A549 (cell line): ENCODE measurements around the genes STAMBPL1, ACTA2 and IFIT5.

- PRO-cap: no peak
CAGE:
- cytosol, long polyA plus RNA: no peak
- long polyA plus RNA: no peak
- nucleus, long polyA plus RNA: no peak
Observed at GRCh38 chr10:88080049-88080582, 216.7 kb downstream of the PTEN start.

- PRO-cap: no peak
CAGE:
- cytosol, long polyA plus RNA: no peak
- long polyA plus RNA: no peak
- nucleus, long polyA plus RNA: no peak
Observed at GRCh38 chr10:88082737-88083229, 219.4 kb downstream of the PTEN start.

GRCh38 chr10:88097373-88098144 lies 234.1 kb downstream of the PTEN start:
- PRO-cap: no peak
CAGE:
- cytosol, long polyA plus RNA: no peak
- long polyA plus RNA: no peak
- nucleus, long polyA plus RNA: no peak

- PRO-cap: no peak
CAGE:
- cytosol, long polyA plus RNA: no peak
- long polyA plus RNA: no peak
- nucleus, long polyA plus RNA: no peak
Observed at GRCh38 chr10:88131608-88132474, 268.4 kb downstream of the PTEN start.

GRCh38 chr10:88379591-88379970 lies 203.5 kb downstream of the RNLS start:
- PRO-cap: no peak
CAGE:
- cytosol, long polyA plus RNA: no peak
- long polyA plus RNA: no peak
- nucleus, long polyA plus RNA: no peak

GRCh38 chr10:88386931-88387603 lies 196.1 kb downstream of the RNLS start:
- PRO-cap: no peak
CAGE:
- cytosol, long polyA plus RNA: no peak
- long polyA plus RNA: no peak
- nucleus, long polyA plus RNA: no peak

DNA sequence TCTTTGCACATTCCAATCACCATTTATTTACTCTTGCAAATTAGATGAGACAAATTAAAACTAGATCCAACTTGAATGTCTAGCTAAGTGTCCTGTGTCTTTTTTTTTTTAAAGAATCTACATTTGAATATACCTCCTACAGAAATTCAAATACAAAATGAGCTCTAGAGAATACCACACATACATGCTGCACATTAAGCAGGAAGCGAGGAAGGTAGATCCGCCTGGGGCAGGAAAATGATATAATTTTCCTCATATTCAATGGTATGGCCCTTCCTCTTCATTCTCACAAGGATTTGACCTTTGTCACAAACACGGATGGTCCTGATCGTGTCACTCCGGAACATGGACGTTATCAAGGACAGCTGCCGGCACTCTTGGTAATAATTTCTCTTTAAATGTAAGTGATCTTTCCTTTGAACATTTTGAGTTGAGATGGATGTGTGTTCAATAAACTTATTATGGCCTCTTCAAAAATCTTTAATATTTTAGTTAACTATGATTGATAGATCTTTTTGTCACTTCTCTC lies 2.7 kb upstream of the LIPN start:
- PRO-cap: no peak
CAGE:
- cytosol, long polyA plus RNA: no peak
- long polyA plus RNA: no peak
- nucleus, long polyA plus RNA: no peak

DNA sequence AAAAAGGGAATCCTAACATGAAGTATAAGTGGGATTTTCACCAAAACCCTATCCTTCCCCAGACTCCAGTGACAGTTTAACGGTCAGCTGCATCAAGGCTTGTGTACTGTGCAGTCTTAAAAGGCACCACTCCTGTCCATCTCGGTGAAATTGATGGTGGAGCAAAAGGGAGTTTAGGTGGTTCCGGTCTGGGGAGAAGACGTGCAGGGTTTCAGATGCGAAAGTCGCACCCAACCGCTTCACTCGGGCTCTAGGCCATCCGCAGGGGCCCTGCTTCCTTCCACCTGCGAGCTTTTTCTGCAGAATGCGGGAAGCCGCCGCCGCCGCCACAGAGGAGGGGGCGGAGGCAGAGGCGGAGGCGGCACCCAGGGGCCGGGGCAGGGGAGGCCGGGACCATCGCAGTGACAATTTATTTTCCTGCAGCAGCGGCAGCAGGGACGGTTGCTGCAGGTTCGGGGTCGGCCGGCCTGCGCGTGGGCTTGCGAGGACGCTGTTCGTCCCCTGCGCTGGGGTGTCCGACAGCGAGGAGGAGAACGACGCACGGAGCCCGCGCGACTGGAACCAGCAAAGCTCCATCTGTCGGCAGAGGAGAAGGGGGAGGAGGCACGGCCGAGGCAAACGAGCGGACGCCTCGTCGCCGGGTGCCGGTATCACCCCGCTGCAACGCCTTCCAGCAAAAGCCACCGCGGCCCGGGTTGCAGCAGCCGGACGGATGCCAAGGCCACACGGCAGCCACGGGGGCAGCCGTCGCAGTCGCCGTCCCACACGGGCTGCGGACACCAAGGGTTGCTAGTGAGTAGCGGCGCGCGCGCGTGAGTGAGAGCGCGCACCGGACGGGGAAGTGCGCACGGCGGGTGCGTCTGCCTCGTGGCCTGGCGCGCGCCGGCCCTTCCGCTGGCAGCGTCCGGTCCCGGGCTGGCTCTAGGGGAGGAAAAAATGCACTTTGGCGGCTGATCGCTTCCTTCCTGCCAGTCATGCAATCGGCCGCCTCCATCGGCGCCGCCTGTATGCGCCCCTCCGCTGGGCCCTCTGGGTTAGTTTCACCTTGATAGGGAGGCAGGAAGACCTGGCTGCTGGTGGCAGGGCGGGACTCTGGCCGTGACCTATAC lies at the start of gene STAMBPL1:
TSS of gene STAMBPL1 (plus strand) at position 399 of the 1,109 bp plus-strand sequence.
- PRO-cap: no peak
CAGE:
- cytosol, long polyA plus RNA: start-site peak on the plus strand centred at position 393 of the sequence, 96 bp wide, 165 and 334 reads in 2 replicates; start-site peak on the plus strand centred at position 620 of the sequence, 72 bp wide, 189 and 258 reads in 2 replicates
- long polyA plus RNA: no peak
- nucleus, long polyA plus RNA: no peak

GRCh38 chr10:88912260-88912792 lies 32.3 kb downstream of the STAMBPL1 start:
- PRO-cap: no peak
CAGE:
- cytosol, long polyA plus RNA: no peak
- long polyA plus RNA: no peak
- nucleus, long polyA plus RNA: no peak

DNA sequence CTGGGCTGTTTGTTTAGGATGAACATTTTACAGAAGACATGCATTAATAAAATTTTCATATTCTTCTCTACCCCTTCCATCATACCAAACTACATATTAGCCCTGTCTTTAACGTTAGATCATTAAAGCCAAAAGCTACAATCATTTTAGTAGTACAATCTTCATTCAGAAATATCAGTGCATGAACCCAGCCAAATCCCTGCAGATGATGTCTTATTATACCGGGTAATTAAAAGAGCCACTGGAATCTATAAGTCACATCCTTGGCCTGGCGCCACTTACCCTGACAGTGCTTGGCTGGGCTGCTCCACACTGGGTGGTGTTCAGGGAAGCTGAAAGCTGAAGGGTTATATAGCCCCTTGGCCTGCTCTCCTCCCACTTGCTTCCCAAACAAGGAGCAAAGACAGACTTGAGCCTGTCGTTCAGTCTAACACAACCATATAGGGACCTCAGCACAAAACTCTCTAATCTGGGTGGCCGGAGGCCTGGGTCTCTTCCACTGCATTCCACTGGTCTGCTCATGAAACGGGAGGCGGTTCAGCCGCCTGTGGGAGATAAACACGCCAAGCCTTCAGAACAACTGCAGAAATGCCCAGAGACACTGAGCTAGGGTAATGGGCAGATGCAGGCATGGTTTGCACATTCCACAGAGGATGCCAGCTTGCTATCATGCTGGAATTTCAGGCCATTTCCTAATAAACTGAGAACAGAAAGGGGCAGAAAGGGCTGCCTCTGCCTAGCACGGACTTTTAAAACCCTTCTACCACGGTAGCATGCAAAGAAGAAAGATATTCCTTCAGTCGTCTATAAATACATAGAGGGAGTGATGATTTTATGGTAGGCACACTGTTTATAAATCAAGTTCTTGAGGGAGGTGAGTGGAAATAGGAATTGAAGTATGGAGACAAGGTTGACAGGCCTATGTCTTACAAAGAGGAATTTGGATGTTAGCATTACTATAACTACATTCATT lies at the start of gene ACTA2:
TSS of gene ACTA2 (minus strand) at position 325 of the 973 bp plus-strand sequence.
- PRO-cap: no peak
CAGE:
- cytosol, long polyA plus RNA: no peak
- long polyA plus RNA: no peak
- nucleus, long polyA plus RNA: no peak

GRCh38 chr10:88971538-88972159 lies 18.9 kb upstream of the FAS start:
- PRO-cap: no peak
CAGE:
- cytosol, long polyA plus RNA: no peak
- long polyA plus RNA: no peak
- nucleus, long polyA plus RNA: no peak

DNA sequence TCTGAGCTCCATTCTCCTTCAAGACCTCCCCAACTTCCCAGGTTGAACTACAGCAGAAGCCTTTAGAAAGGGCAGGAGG lies 427 bp upstream of the FAS start:
- PRO-cap: no peak
CAGE:
- cytosol, long polyA plus RNA: no peak
- long polyA plus RNA: no peak
- nucleus, long polyA plus RNA: no peak

DNA sequence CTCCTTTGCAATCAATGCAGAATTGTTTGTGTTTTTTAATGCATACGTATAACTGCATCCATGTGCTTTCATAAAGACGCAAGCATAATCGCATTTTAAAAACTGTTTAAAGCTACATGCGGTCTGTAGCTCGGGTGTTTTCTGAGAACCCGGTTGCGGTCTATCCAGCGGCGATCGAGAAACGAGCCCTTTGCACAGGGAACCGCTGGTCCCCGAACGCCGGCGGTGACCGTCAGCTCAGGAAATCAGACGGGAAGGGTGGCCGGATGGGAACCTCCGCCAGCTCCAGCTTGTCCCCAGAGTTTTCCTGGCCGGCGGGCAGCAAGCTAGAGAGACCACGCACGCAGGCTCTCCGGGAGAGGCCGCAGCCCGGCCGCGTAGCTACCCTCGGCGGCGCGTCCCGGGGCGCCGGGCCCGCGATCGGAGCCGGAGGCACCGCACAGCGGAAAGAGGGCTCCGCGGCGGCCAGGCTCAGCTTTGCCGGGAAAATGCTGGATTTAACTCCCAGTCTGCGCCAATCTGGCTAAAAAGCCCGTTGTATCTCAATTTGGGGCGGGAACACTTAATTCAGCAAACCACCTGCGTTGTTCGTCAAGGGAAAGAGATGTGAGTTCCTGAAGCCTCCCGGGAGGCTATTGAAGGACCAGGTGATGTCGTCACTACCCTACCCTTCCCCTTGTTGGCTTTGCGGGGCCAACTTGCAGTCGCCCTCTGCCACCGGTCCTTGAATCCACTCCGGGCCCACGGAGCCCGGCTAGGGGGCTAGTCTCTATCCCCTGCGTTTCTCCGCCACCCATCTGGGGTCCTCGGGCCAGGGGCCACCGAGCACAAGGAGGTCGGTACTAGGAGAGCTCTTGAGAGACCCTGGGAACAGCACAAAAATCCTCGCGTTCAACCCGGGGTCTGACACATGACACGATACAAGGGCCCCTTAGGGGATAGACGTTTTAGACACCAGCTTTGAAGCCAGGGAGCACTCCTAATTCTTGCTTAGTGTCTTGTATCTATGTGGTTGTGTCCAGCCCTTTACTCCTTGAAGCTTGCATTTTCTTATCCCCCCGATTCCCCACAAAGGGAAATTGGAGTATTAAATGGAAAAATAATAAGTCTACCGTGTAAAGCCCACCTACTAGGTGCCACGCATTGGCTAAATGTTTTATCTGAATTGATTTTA lies 950 bp upstream of the CH25H start:
- PRO-cap: no peak
CAGE:
- cytosol, long polyA plus RNA: no peak
- long polyA plus RNA: no peak
- nucleus, long polyA plus RNA: no peak

- PRO-cap: no peak
CAGE:
- cytosol, long polyA plus RNA: no peak
- long polyA plus RNA: no peak
- nucleus, long polyA plus RNA: no peak
Observed at GRCh38 chr10:89248887-89249629, 2.5 kb downstream of the LIPA start.

GRCh38 chr10:89306024-89306806 lies 4.4 kb downstream of the IFIT2 start:
- PRO-cap: no peak
CAGE:
- cytosol, long polyA plus RNA: no peak
- long polyA plus RNA: no peak
- nucleus, long polyA plus RNA: no peak

DNA sequence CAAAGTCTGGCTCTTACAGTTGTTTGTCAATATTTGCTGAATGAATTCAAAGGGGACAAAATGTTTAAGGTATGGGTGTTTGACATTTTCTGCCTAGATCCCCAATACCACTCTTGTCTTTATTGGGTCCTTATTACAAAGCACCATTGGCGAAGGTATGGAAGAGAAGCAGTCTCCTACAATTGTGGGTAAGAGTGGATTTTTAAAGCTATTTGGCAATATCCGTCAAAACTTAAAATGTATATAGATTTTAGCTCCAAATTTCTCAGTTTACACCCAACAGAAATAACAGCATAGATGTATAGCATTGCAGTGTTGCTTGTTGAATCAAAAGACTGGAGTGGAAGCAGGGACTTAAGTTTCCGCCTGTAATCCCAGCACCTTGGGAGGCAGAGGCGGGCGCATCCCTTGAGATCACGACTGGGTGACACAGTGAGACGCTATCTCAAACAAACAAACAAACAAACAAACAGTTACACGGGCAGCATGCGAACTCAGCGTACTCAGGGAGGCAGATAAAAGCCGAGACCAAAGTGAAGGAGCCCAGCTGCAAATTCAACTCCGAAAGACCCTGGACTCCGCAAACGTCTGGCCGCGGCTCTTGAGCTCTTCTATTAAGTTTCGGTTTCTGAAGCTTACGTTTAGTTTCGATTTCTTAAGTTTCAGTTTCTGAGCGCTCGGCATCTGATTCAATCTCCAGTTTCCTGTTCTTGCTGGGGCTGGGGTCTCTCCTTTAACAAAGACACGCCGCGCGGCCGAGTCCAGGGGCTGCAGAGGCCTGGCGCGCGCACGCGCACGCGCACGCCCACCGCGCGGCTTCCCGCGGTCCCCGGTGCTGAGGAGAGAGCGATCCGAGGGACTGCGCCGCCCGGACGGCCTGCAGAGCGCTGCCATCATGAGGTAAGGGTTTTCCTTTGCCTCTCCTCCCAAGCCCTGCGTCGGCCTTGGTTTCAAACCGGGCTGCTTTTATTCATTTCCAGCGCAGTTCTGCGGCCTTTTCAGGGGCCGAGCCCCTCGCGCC lies at the start of gene IFIT5:
TSS of gene IFIT5 (plus strand) at position 665 of the 1,021 bp plus-strand sequence.
- PRO-cap: unidirectional peak, plus-strand start at position 371 of the sequence
CAGE:
- cytosol, long polyA plus RNA: no peak
- long polyA plus RNA: no peak
- nucleus, long polyA plus RNA: no peak

GRCh38 chr10:89475261-89476125 lies 59.9 kb downstream of the SLC16A12 start:
- PRO-cap: no peak
CAGE:
- cytosol, long polyA plus RNA: no peak
- long polyA plus RNA: no peak
- nucleus, long polyA plus RNA: no peak

GRCh38 chr10:89478474-89479166 lies 56.8 kb downstream of the SLC16A12 start:
- PRO-cap: no peak
CAGE:
- cytosol, long polyA plus RNA: no peak
- long polyA plus RNA: no peak
- nucleus, long polyA plus RNA: no peak

DNA sequence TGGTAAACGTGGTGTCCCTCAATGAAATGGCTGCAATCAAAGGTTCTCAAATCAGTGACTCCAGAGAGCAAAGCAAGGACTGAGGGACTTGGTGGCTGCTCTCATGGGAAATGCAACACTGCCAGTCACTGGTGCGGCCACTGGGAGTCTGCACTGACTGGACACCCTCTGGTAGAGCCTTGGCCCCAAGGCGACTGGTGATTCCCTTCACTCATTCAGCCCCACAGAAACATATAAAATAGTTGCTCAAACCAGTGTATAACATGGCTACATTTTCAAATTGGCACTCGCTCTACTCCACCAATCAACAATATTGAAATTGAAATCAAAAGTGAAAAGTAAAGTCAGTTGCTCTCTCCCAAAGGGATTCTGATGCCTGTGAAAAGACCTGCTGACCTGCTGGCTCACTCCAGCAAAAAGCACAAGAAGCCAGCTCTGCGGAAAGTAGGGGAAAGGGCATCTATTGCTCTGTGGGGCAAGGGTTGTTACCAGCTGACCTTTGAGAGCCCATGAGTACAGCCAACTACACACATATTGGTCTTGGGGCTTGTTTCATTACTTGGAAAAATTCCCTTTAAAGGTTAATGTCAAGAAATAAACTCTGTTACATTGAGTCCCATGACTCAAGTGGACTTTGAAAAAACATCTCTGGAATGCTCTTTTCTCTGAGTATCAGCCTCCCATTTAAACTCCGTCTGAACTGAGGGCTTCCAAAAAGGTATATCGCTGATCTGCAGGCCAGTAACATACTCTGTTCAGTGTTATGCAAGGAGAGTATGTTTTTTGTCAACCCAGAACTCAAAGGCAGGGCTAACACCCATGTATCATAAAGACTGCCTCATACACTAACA lies 53.4 kb downstream of the PANK1 start:
- PRO-cap: no peak
CAGE:
- cytosol, long polyA plus RNA: no peak
- long polyA plus RNA: no peak
- nucleus, long polyA plus RNA: no peak

DNA sequence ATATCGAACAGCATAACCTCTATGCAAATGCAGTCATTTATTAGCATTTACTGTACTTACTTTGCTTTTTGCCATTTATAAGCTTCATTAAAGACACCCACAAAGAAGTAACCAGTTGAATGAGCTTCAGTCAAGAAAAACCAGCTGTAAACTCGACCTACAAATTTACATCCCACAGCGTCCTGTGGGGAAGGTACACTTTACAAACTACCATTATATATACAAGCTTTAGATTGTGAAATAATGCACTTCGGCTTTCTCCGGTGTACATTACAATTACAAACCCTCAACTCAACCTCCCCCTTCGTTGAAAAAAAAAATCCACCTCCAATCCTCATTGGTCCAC lies 1.4 kb downstream of the PANK1 start:
- PRO-cap: bidirectional peak, plus-strand start outside the sequence, minus-strand start at position 289 of the sequence
CAGE:
- cytosol, long polyA plus RNA: no peak
- long polyA plus RNA: no peak
- nucleus, long polyA plus RNA: no peak